Cytotoxic T cell (primary cell): ENCODE measurements around the genes RAI14, DNAJC21 and IL7R.

- PRO-cap, 2 experiments, result peak in 2 of 2 experiments; most common plus-strand start chr5:32175038 (in 1); most common minus-strand start chr5:32175050 (in 2)
These were observed 869 bp upstream of the GOLPH3 start for GRCh38 chr5:32174894-32175482.

DNA sequence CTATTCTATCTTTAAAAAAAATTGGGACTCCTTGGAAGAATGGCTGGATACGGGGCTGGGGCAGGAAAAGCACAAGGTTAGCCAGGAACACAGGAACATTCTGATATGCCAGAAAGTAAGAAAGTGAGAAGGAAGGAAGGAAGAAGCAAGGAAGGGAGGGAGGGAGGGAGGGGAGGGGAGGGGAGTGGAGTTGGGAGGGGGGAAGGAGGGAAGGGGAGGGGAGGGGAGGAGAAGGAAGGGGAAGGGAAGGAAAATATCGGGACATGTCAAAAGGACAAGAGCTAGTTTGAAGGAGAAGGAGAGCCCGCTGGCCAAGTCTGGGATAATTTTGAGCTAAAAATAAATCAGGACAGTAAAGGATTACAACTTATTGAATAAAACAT, 26.3 kb upstream of the GOLPH3 start:
- PRO-cap, 2 experiments, result no peak in any of the 2 experiments

DNA sequence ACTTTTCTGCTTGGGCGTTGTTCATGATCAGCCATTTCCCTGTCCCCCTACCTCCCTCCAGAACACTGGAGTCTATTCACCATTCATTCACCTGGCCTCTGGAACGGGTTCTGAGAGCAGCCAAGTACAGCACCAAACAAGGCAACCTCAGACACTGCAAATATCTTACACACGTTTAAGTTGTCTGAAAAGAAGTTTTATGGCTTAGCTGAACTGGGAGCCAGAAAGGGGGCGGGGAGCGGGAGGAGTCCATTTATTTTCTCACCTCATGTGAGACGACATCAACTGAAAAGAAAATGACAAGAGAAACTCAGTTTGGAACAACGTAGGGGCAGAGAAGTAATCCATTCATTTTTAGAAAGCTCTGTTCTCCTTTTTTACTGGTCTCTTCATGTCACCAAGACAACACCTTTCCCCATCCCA, 18.9 kb upstream of the MTMR12 start:
- PRO-cap, 2 experiments, result no peak in any of the 2 experiments

DNA sequence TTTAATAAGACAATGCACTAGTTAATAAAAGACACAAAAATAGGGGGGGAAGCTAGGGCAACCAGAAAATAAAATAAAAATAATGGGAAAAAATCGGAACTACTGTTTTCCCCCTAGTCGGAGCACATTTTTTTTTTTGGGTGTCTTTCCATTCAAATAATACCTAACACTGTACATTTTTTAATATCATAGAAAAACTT, 42.6 kb upstream of the MTMR12 start:
- PRO-cap, 2 experiments, result no peak in any of the 2 experiments

DNA sequence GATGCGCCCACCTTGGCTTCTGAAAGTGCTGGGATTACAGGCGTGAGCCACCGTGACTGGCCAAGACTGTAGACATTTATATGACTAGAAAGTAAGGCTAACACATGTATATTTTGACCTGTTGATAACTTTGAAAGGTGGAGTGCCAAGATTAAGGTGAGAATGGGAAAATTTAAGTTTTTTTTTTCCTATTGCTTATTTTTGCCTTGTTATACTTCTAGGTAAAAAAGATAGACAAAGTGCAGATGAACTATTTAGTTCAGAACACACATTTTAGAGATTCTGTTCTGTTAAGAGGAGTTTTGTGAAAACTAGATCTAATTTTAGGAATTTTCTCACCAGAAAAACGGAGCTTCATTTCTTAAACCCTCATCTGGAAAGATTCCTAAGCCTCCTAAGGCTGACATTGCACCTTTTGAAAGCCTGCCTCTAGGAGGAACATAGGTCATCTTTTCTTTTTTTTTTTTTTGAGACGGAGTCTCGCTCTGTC, 7.9 kb downstream of the SUB1 start:
- PRO-cap, 2 experiments, result peak in 1 of 2 experiments; most common plus-strand start position 130 of the sequence (in 1)

DNA sequence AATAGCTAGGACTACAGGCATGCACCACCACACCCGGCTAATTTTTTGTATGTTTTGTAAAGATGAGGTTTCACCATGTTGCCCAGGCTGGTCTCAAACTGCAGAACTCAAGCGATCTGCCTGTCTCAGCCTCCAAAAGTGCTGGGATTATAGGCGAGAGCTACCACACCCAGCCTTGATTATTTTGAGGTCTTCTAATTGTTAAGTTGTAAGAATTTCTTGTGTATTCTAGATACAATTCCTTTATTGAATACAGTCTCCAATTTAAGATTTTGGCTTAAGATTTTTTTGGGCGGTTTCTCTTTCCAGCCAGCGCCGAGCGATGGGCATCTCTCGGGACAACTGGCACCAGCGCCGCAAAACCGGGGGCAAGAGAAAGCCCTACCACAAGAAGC, 278.9 kb upstream of the TARS1 start:
- PRO-cap, 2 experiments, result no peak in any of the 2 experiments

- PRO-cap, 2 experiments, result no peak in any of the 2 experiments
These were observed 153.5 kb upstream of the TARS1 start for GRCh38 chr5:33287312-33287695.

DNA sequence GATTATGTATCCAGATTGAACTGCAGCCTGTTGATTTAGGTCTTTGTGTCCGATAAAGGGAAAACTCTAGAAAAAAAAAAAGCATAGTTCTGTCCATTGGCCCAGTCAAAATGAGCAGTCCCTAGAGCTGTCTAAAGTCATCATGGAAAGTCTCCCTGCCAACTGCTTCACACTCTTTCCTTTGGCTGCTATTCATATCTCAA, 149.7 kb upstream of the TARS1 start:
- PRO-cap, 2 experiments, result no peak in any of the 2 experiments

DNA sequence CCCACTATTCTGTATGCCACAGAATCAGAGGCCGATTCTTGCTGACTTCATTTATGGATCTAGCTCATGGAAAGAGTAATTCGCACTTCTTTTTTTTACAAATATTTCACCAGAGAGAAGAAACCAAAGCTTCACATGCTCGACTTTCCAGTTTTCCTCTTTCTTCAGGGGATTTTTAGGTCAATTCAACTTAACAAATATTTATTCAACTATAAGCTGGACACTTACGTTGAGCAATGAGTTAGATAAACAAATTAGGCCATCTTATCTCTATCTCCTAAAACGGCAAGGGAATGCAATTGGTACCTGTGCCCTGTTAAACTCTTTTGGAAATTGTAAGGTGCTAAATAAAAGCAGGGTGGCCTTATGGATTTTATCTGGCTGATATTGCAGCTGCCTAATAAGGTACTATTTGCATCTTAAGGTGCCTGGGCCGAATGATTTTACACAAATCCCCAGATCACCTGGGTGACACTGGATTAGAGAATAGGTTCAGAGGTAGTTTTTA, 145.0 kb upstream of the RAI14 start:
- PRO-cap, 2 experiments, result no peak in any of the 2 experiments

- PRO-cap, 2 experiments, result no peak in any of the 2 experiments
These were observed 99.8 kb upstream of the RAI14 start for GRCh38 chr5:34556289-34556669.

GRCh38 chr5:34655998-34656709, at the start of gene RAI14:
Gene RAI14, plus strand, starts transcription at chr5:34656328.
- PRO-cap, 2 experiments, result no peak in any of the 2 experiments

DNA sequence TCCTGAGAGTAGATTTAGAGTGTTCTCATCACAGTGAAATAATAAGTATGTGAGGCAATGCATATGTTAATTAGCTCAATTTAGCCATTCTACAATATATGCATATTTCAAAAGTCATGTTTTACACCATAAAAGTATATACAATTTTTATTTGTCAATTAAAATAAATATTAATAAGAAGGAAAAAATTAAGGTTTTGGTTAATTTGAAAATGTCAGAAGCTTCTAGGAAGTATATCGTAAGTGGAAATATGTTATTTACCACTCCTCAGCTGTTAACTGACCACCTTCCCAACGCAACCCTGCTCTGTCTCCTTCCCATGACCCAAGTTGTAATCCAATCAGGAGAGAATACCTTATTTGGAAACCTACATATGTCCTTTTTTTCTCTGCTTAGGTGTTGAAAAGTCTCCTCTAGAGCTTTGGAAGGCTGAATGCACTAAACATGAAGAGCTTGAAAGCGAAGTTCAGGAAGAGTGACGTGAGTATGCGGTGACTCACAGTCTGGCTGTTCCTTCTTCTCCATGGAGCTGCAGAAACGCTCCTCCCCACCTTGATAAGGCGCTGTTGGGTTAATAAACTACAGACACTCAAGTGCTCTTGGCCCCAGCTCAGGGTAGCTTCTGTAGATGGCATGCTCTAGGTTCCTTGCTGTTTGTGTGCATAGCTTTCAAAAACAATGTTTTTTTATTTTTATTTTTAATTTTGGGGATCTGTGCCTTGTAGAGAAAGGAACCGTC, 30.5 kb downstream of the RAI14 start:
- PRO-cap, 2 experiments, result no peak in any of the 2 experiments

DNA sequence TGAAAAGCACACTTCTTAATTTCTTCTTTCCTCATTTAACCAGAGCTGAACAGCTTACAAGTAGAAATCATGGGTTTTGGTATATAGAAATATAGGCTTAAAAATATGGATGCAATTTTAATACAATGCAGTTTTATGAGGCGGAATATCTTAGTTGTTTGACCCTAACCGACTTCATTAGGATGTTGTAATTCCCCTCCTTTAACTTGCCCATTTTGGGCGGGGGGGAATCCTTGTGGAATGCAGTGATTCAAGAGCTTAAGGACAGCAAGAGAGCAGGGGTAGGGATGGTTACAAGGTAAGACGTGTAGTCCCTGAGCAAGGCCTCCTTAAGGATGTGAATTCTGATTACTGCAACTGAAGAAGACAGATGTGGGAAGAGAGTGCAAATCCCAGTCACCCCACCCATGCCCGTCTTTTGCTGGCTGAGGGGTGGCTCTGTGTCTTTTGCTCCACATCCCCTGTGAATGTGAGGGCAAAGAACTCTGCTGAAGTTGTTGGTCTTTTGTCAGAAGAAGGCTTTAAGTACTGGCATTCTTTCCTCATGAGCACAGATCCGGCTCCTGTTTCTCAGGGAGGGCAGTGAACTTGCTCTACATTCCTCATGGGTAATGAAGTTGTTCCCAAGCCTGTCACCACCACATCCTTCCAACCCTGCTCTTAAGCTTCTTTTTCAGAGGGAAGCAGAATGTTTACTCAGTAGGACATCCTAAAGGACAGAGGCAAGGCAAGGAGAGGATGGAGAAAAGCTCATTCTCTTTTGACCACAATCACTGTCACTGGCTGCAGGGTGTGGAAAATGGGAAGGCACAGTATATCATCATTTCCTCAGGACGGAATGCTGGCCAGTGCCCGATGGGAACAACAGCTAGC, 61.4 kb downstream of the RAI14 start:
- PRO-cap, 2 experiments, result no peak in any of the 2 experiments

DNA sequence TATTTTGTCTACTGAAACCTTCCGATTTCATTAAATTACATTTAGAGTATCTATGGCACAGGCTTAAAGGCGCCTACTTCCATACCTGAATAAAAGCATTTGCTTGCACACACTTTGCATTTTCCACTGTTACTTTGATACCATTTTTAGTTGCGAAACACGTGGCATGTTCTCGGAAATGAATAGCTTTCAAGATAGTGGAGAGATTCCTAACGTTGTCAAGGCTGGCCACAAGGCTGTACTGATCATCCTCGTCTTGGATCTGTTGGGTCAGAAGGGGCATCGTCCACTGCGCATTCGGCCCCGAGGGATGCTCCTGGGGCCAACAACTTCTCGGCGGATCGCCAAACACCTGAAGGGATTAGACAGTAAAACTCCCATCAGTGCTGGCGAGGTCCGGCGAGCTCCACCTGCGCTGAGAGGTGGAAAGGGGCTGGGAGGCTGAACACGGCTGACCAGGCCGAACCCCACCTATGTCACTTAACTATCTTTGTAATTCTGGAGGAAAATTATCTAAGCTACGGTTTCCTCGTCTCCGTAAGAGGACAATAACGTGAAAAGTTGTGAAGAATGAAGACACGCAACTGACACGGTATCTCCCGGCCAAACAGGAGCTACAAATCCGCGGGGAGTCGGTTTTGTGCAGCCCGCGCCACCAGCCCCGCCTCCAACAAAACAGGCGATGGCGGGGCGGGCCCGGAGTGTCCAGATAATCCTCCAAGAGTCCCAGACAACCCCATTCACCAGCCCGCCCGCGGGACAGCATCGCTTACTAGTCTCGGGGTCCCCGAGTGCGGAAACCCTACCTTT, 489 bp downstream of the RAD1 start:
- PRO-cap, 2 experiments, result peak in 2 of 2 experiments; most common plus-strand start position 739 of the sequence (in 2); most common minus-strand start position 611 of the sequence (in 2)

DNA sequence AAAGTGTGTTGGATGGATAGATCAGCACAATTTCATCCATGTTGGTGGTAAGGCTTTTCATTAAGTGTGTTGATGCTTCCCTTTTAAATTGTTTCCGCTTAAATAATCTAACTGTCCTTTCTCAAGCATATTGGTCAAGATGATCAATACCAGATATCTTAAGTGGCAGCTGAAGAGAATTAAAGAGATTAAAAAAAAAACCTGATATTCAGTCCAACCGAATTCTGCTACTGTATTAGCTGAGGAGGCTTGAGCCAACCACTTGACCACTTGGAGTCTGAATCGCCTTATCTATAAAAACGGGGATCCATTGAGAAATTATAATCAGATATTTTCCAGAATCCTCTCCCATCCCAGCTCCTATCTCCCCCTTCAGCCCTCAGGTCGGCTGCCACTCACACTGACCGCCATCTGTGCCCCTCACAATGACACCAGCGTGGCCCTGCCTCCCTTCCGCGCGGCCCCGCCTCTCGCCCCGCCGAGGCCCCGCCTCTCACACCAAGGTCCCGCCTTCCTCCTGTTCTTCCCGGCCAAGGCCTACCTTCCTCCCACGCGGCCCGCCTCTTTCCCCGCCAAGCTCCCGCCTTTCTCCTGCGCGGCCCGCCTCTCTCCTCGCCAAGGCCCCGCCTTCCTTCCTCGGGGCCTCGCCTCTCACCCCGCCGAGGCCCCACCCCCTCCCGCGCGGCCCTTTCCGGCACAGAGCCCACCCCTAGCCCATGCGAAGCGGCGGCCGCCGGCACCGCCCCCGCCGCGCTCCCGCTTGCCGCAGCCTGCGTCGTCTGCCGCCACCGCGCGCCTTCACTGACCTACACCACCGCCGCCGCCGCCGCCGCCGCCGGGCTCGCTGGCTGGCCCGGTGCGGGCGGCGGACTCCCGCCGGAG, at the start of gene DNAJC21:
TSS of gene DNAJC21 (plus strand) at position 717 of the 882 bp plus-strand sequence.
- PRO-cap, 2 experiments, result peak in 2 of 2 experiments; most common plus-strand start position 736 of the sequence (in 2); most common minus-strand start position 402 of the sequence (in 2)

GRCh38 chr5:34937207-34937704, 7.9 kb downstream of the DNAJC21 start:
- PRO-cap, 2 experiments, result no peak in any of the 2 experiments

DNA sequence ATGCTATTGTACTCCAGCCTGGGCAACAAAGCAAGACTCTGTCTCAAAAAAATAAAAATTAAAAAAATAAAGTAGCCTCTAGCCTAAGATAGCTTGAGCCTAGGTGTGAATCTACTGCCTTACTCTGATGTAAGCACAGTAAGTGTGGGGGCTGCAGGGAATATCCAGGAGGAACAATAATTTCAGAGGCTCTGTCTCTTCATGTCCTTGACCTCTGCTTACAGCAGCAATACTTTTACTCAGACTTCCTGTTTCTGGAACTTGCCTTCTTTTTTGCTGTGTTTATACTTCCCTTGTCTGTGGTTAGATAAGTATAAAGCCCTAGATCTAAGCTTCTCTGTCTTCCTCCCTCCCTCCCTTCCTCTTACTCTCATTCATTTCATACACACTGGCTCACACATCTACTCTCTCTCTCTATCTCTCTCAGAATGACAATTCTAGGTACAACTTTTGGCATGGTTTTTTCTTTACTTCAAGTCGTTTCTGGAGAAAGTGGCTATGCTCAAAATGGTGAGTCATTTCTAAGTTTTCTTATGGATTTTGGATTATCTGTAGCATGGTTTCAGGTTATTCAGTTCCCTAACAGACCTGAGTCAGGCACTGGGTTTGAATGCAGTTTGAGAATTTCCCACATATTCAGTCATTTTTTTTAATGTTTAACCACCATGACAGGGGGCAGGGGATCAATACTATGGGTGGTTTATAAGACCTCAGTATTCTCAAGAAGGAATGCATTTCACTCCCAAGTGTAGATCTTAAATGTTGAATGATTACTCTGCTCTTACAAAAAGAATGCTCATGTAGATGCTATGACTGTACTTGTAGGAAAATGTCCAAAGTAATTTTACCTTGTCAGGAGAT, at the start of gene IL7R:
TSS of gene IL7R (plus strand) at position 342 of the 861 bp plus-strand sequence.
- PRO-cap, 2 experiments, result peak in 2 of 2 experiments; most common plus-strand start position 373 of the sequence (in 2); most common minus-strand start position 237 of the sequence (in 2)

GRCh38 chr5:36575118-36575582, 31.3 kb upstream of the SLC1A3 start:
- PRO-cap, 2 experiments, result no peak in any of the 2 experiments

DNA sequence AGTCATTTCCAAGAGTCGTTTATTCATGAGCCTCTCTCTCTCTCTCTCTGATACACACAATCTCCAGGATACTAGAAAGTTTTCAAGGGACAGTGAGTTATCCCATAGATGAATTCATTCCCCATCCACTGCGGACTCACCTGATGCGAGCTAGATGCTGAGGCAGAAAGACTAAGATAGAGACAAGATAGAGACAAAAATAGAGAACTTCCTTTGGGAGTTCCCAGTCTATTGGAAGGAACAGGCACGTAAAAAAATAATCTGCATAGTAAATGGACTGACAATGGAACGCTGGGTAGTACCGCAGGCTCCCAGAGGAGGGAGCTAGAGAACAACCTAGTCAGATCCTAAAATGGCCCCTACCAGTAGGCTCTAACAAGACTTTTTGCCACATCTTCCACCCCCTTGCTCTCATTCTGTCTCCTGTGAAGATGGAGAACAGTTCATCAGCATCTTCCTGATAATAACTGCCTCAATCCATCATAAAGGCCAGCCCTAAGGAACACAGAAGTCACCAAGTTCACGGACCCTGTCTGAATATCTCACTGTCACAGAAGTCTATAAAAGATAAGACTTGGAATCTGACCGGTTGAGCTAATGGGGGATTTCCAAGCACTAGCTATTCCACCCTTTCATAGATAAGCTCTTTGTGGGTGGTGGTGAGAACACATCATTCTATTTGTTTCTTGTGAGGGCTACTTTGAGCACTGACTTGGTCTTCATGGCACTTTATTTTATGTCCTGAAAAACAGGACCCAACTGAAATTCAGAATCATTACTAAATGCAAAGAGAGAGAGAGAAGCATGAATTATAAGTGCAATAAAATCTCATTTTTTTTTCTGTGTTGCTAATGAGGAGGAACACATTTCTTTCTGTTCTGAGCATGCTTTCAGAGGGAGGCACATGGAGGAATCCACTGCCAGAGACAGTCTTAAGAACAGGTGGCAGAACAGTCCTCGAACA, 133.4 kb downstream of the SLC1A3 start:
- PRO-cap, 2 experiments, result no peak in any of the 2 experiments

DNA sequence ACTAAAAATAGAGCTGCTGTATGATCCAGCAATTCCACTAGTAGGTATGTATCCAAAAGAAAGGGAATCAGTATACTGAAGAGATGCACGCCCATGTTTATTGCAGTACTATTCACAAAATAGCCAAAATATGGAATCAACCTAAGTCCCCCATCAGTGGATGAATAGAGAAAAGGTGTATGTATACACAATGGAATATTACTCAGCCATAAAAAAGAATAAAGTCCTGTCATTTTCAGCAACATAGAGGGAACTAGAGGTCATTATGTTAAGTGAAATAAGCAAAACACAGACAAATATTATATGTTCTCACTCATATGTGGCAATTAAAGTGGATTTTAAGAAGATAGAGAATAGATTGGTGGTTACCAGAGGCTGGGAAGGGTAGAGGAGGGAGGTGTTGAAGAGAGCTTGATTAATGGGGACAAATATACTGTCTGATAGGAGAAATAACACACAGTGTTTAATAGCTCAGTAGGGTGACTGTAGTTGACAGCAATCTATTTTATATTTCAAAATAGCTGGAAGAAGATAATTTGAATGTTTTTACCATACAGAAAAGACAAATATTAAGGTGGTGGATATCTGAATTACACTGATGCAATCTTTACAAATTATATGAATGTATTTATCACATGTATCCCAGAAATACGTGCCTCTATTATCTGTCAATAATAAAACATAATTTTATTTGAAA, 88.7 kb downstream of the NIPBL start:
- PRO-cap, 2 experiments, result no peak in any of the 2 experiments